Bronchial lymph node (tissue), 1 donor: ENCODE measurements around a stretch of chr16.

GRCh38 chr16:14895476-14895988 is 41.7 kb upstream of the NPIPA1 start:
- PRO-cap: no peak

GRCh38 chr16:15576250-15577328 is 66.4 kb downstream of the MARF1 start:
- PRO-cap: no peak

DNA sequence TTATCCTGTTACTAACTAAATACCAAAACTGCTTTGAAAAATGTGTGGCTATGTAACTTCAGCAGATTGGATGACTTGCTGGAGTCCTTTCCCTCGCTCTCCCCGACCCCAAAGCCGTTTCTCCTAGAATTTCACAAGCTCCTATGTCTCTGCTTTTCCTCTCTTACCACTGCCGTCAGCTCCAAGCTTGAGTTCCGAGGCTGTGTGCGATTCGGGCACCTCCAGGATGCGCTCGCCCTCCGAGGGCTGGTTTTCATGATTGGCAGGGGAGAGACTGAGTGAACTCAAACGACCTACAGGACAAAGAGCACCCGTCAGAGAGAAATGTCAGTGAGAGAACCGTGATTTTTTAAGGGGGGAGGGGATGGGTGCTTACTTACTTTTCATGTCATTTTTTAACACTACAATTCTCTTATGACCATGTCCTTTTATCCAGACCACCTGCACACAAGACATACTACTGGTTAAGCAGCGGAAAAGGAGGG is 42.7 kb downstream of the MARF1 start:
- PRO-cap: no peak

DNA sequence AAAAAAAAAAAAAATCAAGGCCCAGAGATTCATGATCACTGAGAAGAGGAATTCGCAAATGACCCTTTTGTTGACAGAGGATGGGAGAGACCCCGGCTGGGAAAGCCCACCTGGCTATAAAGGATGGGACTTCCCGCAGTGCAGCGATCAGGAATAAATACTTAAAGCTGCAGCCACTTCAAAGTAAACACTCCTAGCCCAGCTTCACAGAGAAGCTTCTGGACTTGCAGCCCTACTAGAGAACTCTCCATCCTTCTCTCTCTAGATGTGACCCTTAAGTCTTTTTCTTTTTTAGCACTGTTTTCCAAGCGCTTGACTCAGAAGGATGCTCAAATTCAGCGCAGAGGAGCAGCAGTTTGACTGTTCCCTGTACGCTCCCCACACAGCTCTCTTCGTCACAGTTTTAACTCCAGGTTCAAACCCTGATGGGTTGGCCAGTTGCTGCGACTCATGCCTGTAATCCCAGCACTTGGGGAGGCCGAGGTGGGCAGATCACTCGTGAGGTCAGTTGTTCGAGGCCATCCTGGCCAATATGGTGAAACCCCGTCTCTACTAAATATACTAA is 56.0 kb downstream of the NDE1 start:
- PRO-cap: no peak

DNA sequence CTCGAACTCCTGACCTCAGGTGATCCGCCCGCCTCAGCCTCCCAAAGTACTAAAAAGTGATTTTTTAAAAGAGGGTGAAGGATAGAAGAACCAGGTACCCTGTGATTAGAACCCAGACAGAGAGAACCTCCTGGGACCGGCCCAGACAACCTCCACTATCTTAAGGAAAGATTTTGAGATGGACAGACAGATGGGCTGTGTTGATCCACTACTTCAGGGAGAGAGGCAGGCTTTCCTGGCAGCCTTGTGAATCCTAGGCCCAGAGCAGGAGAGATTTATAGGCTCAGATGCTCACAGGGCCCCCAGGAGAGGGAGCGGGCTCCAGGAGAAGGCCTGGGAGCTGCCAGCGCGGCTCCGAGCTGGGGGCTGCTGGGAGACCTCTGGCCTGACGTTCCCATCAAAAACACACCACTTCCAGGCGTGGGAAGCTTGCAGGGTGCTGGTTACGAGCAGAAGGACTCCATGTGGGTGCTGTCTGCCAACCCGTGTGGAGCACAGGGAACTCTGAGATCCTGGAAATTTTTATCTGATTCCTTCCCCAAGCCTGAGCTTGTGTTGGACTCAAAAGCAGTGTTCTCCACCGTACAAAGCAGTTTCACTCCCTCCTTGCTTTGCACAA is 53.2 kb downstream of the MYH11 start:
- PRO-cap: no peak

DNA sequence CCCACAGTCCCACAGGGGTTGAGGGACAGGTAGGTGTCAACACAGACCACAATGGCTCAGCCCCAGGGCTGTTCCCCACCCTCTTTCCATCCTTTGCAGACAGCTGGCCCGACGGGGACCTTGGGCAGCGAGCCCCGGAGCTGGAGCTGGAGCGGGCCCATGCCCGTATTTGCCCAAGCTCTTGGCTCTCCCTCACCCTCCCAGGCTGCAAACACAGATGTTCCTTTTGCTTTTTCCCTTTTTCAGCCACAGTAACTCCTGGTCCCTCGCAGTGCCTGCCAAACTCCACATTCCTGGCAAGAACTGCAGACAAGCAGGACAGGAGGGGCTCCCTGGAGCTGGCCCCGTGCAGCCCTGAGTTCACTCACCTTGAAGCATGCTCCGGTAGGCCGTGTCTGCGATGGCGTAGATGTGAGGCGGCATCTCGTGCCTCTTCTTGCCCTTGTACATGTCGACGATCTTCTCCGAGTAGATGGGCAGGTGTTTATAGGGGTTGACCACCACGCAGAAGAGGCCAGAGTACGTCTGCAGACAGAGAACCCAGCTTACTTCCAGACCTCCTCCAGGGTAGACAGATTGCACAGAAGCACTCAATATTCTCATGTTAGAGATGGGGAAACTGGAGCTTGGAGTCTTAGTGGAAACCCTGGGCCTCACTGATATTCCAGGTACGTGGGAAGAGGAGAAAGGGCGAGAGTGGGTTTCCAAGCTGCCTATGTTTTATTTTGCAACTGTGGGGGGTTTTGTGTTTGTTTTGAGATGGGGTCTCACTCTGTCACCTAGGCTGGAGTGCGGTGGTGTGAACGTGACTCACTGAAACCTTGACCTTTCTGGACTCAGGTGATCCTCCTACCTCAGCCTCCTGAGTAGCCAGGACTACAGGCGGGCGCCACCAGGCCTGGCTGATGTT is 33.7 kb downstream of the MYH11 start:
- PRO-cap: no peak

DNA sequence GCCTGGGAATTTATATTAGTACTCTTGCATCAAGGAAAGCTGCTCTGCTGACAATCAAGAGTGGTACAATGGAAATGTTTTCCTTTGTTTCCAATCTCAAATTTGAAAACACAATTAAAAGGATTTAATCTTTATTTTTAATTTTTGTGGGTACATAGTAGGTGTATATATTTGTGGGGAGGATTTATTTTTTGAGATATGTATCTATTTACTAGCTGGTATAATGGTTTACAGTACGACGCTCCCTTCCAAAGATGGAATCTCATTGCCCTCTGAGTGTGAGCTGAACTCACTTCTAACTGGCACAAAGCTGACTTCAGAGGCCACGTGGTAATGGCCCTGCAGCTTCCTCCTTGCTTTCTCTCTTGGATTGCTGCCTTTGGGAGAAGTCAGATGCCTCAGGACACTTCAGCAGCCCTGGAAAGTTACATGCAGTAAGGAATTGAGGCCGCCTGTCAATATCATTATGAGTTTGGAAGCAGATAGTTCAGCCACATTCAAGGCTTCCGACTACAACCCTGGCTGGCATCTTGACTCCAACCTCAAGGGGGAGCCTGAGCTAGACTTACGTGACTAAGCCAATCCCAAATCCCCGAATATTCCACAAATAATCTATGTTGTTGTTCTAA is 13.8 kb downstream of the CEP20 start:
- PRO-cap: no peak

DNA sequence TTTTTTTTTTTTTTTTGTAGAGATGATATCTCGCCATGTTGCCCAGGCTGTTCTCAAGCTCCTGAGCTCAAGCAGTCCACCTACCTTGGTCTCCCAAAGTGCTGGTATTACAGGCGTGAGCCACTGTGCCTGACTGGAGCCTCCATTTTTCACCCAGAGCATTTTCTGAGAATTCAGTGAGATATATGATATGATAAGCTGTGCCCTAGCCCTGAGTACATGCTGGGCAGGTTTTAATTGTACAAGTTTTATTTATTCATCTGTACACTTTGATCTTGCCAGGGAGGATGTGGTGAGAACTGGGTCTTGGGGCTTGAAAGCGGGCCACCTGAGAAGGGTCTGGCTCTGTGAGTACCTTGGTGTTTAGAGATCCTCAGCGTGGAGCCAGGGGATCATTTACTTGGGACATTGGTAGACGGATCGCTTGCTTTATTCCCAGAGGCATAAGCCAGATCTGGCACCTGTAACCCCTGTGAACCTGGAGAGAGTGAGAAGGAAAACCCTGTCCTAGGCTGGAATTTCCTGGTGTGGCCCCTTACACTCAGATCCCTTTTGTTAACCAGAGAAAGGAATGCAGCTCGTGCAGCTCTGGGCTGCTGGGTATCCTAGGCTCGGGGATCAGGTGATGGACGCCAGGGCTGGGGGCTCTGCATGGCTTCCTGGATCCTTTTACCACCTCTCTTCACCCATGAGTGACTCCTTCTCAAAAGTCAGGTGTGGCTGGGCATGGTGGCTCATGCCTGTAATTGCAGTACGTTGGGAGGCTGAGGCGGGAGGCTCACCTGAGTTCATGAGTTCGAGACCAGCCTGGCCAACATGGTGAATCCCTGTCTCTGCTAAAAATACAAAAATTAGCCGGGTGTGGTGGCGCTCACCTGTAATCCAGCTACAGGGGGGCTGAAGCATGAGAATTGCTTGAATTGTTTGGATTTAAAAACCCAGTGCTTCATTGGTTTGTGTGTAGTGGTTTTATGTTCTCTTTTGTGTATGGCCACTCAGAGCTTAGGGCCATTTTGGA is 92.0 kb downstream of the ABCC1 start:
- PRO-cap: bidirectional peak, plus-strand start at position 295 of the sequence, minus-strand start at position 221 of the sequence

GRCh38 chr16:16090344-16090761 is 132.9 kb downstream of the ABCC6 start:
- PRO-cap: no peak

DNA sequence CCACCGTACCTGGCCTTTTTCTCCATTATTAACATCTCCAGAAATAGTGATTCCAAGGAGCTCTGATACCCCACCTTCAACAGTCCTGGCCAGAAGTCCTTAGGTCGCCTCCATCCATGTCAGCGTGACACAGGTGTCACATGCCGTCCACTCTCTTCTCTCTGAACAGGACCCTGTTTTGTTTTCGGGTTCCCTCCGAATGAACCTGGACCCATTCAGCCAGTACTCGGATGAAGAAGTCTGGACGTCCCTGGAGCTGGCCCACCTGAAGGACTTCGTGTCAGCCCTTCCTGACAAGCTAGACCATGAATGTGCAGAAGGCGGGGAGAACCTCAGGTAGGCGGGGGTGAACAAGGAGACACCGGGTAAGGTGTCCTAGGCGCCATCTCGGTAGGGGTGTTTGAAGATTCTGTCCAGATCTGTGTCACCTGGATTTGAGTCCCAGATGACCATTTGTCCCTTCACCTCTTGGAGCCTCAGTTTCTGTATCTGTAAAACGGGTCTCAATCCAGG is 86.9 kb downstream of the ABCC6 start:
- PRO-cap: no peak

DNA sequence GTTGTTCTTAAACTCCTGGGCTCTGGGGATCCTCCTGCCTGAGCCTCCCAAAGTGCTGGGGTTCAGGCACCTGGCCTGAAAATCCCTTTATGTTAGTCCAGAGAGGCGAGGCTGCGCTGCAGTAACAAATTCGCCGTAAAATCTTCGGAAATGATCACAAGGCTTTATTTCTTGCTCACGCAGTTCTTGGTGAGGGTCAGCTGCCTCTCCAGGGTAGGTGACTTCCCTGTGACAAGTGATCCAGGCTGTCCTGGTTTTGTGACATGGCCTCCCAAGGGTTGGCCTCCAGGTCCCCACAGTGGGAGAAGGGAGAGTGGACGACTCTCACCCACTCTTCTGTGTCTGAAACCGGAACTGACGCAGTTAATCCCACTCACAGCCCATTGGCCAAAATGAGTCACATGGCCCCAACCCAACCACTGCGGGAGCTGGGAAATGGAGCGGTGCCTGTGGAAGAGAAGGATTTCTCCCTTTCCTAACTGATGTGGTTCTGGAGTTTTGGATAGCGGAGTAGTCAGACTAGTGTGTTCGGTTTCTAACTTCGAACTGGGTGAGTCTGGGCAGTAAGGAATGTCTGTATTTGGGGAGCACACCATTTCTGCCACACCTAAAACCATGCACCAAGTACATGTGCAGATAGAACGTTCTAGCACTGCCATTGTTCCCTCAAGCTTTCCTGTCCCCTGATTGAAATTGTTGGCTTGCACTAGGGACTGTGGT is 79.4 kb downstream of the ABCC6 start:
- PRO-cap: no peak

DNA sequence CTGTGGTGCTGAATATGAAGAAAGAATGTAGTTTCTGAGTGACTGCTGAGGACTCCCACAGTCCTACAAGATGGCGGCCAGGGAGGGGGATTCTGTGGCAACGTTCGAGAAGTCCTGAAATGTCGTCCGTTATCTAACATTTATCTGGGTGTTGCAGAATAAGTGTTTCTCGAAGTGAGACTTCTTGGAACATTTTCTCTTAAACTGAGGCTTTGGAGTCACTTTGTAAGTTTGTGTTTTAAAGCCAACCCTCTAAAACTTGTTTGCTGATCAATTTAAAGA is 530.4 kb downstream of the XYLT1 start:
- PRO-cap: no peak

- PRO-cap: no peak
Observed at GRCh38 chr16:17125545-17125987, 345.2 kb downstream of the XYLT1 start.

DNA sequence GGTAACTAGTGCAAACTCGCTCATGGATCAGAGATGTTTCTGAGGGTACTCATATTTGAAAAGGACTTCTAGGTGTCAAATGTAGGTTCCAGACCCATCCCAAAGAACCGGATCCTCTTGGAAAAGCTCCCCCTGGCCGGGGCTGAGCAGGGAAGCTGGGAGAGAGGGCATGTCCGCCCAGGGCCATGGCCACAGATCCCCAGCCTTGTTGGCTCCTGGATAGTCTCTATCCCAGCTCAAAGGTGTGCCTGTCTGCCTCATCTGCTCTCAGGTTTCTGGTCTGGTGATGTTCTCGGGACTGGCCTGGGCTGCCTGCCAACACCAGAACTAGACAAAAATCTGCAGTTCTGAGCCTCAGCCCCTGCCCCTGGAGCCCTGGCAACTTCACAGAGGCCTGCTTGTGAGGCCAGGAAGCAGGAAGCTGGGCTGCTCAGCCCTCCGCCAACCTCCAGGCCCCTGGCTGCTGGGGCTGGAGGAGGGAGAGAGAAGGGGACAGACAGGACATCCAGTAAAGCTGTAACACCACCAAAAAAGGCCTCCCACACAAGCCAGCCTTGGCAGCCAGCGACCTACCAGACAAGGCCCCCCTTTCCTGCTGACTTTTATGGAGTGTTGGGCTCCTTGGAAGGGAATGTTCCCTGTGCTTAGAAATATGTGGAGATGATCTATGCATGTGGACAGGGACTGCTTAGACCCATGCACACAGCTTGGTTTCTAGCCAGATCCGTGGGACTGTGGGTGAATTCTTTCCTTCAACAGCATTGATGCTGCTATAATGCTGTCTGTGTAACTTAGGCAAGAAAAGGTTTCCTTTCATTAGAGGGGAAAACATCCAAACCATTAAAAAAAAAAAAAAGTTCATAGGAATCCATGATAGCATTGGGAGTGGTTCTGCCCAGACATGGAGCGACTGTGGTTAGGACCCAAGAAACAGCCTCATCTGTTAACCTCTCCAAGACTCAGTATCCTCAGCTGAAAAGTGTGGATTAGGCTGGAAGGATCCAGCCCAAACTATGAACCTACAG is 157.6 kb downstream of the XYLT1 start:
- PRO-cap: no peak

DNA sequence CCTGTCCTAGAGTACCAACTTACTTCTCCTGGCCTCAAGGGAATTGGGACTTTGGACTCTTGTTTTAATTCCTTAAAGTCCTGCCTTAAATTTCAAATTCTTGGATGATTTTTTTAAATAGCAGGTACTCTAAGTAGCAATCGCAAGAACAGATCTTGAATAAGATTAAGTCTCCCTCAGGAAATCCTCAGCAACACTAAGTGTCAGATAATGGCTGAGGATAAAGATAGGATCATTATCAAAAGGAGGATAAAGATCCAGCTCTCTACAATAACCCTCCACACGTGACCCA is 29.3 kb downstream of the XYLT1 start:
- PRO-cap: no peak

DNA sequence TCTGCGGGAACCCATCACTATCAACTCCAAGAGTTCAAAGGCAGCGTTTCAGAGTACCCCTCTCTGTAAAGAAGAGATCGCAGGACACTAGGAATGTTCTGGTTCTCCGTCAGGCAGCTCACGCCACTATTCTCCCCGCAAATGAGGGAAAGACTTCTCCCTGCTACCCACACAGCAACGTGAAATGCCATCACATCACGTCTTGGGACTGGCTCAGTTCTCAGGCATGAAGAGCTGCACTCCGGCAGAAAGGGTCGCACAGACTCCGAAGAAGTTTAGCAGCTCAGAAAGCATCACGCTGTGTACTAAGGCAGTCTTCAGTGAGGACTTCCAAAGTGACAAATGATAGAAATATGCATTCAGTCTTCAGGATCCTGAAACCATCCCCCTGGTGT is 1.9 kb downstream of the XYLT1 start:
- PRO-cap: no peak

DNA sequence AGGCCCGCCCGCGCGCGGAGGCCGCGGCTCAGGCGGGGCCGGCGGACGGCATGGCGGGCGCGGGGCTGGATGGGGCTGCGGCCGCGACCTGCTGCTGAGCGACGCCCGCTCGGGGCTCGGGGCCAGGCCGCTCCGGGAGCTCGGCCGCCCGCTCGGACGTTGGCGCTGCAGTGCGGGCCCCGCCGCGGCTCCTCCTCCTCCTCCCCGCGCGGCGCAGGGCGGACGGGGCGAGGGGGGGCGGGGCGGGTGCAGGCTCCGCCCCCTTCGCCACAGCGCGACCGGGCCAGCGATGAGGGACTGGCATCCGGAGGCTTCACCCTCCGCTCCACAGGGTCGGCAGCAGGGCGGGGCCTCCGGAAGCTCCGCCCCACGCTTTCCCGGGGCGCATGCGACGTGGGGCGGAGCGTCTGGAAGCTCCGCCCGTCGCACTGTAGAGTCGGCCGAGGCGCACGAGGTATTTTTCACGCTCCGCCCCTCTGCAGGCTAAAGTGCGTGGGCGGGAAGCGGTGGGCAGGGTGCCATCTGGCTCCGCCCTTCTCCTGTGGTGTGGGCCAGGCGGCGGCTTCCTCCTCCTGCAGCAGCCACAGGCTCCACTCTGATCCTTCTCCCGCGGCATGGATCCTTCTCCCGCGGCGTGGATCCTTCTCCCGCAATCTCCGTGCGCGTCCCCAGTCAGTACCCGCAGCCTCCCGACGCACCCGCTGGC is 65.5 kb upstream of the NPIPA8 start:
- PRO-cap: unidirectional peak, minus-strand start at position 172 of the sequence

- PRO-cap: no peak
Observed at GRCh38 chr16:18829315-18829834, 28.0 kb upstream of the ARL6IP1 start.

- PRO-cap: no peak
Observed at GRCh38 chr16:18849766-18850690, 48.7 kb upstream of the ARL6IP1 start.

DNA sequence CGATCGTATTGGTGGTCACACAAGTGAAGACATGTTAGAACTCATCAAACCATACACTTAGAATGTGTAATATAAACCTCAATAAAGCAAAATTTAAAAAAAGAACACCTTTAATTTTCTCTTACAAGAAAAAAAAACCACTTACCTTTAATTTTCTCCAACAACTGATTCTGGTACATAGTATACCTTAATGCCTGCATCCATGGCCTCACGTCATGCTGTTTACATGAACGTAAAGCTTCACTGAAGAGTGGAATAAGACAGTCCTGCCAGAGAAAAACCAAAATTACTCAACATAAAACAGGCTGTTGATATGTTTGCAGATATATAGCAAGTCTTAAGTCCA is 56.6 kb upstream of the ARL6IP1 start:
- PRO-cap: no peak